Occipital lobe (tissue), 2 donors: ENCODE results near the genes LRRC74B and PRAME.

DNA sequence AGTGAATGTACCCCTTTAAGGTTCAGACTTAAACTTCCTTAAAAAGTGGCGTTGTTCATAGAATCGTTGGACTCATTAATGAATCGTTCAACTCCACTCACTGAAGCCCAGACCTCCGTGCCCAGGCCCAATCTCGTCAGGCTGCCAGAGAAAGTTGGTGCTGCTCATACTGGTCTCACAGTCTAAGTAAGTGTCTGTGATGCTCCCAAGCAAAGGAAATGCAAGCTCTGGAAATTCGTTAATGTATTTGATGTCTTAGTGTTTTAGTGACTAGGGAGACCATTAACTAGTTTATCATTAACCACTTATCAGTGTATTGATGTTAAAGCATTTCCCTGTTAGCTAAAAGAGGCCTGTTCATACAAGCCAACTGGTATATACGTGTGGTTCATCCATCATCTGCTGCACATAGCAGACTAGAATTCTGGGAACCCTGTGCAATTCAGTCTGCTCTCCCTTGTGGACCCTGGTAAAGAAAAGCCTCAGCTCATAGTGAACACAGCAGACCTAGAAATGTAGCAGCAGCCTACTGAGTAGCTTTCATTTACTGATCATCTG, 15.9 kb upstream of the AIFM3 start:
- RAMPAGE, long total RNA: no peak

GRCh38 chr22:21045436-21046120, at the start of gene LRRC74B:
TSS of gene LRRC74B (plus strand) at chr22:21045946.
- RAMPAGE, long total RNA: no peak

- RAMPAGE, long total RNA: no peak
Measured at GRCh38 chr22:21593806-21595055, 26.7 kb downstream of the UBE2L3 start.

DNA sequence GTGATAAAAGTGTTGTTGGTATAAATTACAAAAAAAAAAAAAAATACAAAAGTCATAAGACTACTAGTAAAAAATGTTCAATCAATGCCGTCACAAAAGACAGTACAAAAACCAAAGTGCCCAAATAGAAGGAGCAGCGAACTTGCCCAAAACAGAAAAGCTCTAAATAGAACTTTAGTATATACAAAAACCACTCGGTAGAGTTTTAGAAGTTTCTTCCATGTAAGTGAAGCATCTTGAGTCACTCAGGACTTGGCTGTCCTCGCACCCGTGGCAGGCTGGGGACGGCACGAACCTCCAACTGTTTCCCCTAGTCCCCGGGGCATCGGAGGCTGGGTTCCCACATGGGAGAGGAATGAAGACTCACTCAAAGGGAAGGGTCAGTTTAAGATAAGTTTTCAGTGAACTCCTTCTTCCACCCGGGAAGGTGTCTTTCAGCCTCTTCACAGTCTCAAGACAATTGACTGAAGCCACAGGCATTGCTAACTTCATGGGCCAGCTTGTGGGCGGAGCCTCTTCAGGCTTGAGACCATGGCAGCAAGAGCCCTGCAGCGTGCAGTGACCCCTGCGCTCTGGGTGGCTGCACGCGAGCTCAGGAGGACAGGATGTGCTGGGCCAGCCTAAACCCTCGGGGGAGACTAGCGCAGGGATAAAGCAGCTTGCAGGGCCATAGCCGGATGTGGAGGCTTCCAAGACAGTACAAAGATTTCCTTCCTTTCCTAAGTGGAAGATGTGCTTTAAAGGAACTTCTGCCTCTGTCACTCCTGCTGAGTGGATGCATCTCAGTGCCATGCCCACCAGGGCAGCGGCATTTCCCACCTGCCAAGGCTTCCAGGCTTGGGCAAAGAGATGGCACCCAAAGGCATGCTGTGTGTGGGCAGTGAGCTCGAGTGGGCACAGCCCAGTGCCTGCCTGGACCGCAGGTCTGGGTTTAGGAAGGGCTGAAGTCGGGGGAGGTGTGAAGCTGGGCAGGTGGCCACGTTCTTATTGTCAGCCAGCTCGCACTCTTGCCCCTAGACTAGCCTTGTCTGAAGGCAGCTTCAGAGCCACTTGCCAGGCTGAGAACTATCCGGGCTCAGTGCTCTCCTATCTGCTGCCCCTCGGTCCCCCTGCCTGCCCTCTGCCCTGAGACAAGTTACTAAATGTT, 32.8 kb downstream of the PPIL2 start:
- RAMPAGE, long total RNA: no peak

DNA sequence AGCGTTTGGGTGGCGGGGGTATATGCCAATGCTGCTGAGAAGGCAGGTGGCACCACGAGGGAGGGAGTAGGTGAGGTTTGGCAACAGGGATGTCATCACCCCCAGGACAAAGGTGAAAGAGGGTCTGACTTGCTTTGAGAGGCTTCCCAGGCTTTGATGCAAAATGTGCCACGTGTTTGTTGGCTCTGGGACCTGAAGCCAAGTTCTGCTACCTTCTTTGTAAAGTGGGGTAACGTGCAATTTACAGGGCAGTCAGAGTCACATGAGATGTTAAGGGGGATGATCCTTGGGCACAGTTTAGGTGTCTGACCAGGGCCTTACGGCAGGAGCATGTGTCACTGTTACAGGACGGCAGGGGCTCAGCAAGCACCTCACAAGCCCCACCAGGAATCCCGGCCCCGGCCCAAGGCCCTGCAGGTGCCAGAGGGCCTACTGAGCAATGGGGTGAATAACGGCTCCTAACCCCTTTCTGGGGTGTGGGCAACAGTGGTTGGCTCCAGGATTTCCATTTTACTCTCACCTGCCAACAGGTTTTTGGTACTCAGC, 3.9 kb downstream of the YPEL1 start:
- RAMPAGE, long total RNA: no peak

GRCh38 chr22:21816105-21817025, 51.1 kb downstream of the MAPK1 start:
- RAMPAGE, long total RNA: no peak

- RAMPAGE, long total RNA: no peak
Measured at GRCh38 chr22:21823946-21824533, 43.4 kb downstream of the MAPK1 start.

DNA sequence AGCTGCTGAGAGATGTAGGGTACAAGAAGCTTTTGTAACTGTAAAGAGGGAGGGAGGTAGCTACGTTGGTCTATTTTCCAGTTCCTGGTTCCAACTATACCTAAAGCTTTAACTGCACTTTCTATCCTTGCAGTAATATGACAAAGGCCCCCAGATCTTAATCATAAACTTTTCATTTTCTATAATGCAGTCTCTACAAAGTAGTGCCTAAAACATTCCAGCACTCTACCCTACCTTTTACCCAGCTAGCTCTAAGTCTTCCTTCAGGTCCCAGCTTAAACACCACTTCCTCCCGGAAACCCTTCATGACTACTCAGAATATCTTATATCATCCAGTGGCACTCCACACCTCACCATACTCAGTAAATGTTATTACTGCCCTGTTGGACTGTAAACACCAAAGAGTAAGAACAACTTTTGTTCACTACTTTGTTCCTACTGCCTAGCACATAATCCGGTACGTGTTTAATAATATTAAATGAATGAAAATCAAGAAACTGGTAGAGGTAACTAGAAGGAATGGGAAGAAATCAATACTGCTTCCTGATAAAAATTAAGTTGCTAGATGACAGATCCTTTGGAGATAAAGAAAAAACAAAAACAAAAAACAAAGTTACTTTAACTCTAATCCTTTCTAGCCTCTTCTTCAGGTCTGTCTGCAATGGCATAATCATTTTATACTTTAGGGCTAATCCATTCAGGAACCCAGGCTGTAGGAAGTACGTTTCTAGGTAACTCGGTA, 9.0 kb downstream of the MAPK1 start:
- RAMPAGE, long total RNA: no peak

DNA sequence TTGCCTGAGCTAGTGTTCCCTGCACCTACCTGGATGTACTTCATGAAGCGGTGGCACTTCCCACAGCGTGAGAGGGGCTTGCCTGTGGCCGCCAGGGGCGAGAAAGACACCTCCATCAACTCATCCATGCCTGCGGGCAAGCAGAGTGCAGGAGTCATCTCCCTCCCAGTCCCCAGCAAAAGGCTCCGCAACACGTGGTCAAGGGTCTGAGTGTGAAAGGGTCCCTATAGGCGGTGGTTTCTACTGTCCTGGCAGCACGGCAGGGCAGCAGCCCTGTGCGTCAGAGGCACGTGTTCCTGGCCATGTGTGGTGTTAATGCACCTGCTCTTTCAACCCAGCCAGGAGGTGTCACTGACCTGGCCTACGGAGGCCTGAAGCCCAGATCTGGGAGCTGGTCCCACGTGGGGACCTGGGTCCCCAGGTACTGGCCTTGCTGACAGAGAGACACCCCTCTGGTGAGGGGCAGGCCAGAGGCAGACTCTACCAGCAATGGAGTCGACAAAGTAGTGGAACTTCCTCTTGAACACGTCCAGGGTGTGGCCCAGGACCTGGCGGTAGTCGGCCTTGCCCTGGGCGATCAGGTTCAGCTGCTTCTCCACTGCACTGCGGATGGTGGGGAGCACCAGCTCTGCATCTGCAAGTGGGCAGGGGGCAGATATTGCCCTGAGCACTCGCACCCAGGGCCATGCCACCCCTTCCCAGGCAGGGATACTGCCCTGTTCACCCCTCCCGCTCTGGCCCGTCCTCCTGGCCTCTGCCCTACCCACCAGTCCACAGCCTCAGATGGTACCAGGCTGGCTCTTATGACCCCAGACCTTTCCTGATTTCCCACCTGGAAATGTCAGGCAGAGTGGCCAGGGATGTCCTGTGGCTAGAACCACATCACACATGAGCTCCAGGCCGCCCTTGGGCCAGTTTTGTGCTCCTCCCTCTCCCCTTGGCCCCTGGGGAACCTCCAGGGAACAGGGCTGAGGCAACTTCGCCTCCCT, 6.7 kb upstream of the PPM1F start:
- RAMPAGE, long total RNA: no peak

DNA sequence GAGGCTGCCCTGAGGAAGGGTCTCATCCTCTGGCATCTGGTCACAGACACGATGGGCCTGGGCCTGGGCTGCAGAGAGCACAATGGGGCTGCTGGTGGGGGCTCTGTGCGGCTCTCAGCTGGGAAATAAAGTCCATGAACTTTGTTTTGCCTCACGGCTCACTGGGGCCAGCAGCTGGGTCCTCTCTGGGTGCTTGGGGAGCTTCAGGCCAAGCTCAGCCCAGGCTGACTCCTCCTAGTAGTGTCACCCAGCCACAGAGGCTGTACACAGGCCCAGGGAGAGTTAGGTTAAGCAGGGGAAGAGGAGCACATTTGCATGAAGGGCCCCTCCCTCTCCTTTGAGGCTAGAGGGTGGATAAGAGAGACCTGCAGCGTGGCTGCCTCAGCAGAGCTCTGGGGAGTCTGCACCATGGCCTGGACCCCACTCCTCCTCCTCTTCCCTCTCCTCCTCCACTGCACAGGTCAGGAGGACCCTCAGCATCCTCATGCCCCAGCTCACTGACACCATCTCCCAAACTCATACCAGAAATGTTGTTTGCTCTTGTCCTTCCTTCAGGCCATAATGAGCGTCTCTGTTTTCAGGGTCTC, 82.7 kb upstream of the VPREB1 start:
- RAMPAGE, long total RNA: no peak

GRCh38 chr22:22422694-22423222, 85.8 kb downstream of the ZNF280B start:
- RAMPAGE, long total RNA: no peak

DNA sequence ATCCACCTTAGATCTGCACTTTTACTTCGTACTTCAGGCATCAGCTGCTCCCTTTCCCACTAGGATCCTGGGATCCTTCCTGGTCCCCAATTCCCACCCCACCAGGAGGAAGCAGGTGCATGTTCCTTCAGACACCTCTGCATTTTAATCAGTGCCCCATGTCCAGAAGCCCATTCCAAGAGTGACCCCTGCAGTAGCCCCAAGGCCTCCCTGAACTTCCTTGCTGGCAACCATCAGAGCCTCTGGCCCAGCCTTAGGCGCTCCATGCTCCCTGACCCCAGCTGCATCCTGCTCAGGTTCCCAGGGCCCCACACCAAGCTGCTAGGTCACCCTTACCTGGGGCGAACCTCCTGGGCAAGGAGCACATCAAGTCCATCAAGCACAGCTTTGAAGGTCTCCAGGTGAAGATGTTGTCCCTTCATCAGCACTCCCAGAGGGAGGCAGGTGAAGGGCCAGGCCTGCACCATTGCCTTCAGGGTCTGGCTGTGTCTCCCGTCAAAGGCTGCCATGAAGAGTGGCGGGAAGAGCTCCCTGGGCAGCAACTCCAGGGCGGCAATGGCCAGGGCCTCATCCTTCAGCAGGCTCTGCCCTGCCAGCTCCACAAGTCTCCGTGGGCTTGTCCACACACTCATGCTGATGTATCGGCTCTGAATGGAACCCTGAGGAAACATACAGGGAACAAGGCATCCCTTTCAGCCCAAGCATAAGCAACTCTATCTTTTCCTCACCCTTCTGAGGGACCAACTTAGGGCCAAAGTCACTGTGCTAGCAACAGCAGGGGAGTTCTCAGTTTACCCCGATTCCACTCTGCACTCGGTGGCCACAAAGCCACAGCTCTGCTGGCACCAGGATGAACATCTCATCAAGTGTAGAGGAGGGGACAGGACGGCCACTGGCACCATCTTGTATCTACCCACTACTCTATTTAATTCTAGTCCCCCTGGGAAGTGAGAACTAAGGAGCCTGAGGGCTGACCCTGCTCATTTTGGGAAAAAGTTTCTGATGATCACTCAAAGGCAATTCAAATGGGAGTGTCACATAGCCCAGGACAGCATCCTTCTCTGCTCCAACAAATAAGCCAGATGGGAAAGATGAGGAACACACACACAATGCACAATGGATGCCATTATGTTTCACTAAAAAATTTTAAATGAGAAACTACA, 8.3 kb downstream of the PRAME start:
- RAMPAGE, long total RNA: no peak

GRCh38 chr22:22558902-22559827, at the start of gene PRAME:
TSS of gene PRAME (minus strand) at chr22:22559265.
- RAMPAGE, long total RNA: no peak

GRCh38 chr22:22720256-22720716, 75.9 kb downstream of the GGTLC2 start:
- RAMPAGE, long total RNA: no peak

DNA sequence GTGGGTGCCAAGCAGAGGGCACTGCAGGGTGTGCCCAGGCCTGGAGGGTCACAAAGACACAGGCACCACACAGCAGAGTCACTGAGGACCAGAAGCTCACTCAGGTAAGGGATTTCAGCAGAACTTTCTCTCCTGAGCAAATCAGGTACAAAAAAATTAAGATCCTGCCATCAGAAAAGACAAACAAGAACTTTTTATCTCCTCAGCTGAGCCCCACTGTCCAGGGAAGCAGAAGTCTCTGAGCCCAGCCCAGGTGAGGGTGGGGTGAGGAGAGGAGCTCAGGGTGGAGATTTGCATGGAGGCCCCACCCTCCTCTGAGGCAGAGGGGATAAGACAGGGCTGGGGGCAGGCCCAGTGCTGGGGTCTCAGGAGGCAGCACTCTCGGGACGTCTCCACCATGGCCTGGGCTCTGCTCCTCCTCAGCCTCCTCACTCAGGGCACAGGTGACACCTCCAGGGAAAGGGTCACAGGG, 95.4 kb upstream of the IGLL5 start:
- RAMPAGE, long total RNA: no peak

GRCh38 chr22:22899237-22899879, 11.7 kb downstream of the IGLL5 start:
- RAMPAGE, long total RNA: no peak

GRCh38 chr22:22929792-22930233, 42.2 kb downstream of the IGLL5 start:
- RAMPAGE, long total RNA: no peak

- RAMPAGE, long total RNA: no peak
Measured at GRCh38 chr22:23071253-23071861, 1.0 kb downstream of the GNAZ start.

DNA sequence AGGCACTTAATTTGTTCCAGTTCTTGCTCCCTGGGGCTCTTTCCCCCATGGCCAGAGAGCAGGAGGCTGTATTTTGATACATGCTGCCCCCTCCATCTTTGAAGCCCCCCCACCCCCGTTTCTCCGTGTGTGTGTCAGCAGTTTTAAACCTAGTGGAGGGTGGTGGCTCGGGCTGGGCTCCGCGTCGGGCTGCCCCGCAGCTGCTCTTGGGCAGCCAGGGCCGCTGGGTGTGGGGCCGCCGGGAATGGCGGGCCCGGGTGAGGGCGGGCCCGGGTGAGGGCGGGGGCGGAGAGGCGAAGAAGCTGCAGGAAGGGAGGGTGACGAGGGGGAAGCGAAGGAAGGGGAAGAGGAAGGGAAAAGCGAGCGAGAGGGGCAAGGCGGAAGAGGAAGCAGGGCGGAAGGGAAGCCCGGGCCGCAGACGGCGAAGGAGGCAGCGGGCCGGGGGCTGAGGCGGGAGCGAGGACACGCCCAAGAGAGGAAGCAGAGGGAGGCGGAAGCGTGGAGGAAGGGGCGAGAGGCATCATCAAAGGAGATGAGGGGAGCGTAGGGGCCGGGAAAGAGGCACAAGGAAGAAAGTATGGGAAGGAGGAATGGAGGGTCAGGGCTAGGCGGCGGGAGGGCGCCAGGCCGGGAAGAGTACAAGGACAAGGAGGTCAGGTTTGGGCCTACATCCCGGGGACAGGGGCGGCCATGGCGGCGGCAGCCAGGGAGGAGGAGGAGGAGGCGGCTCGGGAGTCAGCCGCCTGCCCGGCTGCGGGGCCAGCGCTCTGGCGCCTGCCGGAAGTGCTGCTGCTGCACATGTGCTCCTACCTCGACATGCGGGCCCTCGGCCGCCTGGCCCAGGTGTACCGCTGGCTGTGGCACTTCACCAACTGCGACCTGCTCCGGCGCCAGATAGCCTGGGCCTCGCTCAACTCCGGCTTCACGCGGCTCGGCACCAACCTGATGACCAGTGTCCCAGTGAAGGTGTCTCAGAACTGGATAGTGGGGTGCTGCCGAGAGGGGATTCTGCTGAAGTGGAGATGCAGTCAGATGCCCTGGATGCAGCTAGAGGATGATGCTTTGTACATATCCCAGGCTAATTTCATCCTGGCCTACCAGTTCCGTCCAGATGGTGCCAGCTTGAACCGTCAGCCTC, 82.5 kb downstream of the BCR start:
- RAMPAGE, long total RNA: no peak

DNA sequence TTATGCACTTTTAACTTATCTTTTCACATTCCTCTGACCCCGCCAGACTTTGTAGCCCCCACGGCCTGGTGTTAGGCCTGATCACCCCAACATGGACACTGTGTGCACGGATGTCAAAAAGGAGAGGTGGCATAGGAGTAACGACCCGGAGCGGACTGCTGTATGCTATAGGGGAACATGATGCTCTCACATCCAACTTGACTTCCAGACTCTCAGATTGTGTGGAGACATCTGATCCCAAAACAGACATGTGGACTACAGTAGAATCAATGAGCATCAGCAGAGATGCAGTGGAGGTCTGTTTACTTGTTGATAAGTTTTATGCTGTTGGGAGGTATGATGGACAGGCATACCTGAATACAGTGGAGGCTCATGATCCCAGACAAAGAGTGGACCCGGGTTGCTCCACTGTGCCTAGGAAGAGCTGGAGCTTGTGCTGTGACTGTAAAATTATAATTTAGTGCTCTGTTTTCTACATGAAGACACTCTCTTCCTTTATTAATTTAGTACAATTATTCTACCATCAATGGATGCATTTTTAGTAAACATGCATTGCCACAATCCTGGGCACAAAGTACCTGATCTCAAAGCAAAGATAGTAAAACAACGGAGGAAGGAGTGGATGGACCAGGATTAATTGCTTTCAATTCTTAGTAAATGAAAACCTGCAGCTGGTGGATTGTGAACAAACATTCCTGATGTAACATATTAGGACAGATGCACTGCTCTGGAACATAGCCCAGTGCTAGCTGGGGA, 31.7 kb downstream of the GSTT2B start:
- RAMPAGE, long total RNA: no peak